Measurements from ENCODE around the genes UGT2B15, UGT2B11, UGT2A2, SULT1E1, ENAM and JCHAIN.

DNA sequence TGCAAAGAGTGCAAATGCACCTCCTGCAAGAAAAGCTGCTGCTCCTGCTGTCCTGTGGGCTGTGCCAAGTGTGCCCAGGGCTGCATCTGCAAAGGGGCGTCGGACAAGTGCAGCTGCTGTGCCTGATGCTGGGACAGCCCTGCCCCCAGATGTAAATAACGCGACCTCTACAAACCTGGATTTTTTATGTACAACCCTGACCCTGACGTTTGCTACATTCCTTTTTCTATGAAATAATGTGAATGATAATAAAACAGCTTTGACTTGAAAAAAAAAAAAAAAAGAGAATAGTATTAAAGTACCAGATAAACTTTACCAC is 26.5 kb upstream of the YTHDC1 start:
- RAMPAGE, total RNA = no peak

DNA sequence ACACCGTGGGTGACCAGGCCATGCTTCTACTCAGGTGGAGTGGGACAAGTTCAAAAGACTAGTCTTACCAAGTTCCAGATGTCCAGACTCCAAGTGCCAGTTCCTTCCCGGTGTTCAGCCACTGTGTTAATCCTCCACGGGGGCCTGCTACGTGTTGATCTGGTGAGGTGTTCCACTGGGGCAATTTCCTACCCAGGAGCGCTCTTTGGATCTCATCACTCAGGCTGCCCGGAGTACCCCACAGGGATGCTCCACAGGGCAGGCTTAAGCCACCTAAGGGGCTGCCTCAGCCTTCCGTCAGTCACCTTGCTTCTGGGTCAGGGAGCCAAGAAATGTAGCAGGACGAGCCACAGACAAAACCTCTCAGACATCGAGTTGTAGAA is 248 bp downstream of the UGT2B17 start:
- RAMPAGE, total RNA = no peak

GRCh38 chr4:68670274-68670753 is at the start of gene UGT2B15:
Gene UGT2B15 (minus strand): TSS chr4:68670652.
- RAMPAGE, total RNA = no peak

- RAMPAGE, total RNA = no peak
These were observed at the start of gene UGT2B11 for GRCh38 chr4:69214465-69214825. Gene UGT2B11 (minus strand): TSS chr4:69214748.

- RAMPAGE, total RNA = no peak
These were observed at the start of gene UGT2A2 for GRCh38 chr4:69639587-69639952. Gene UGT2A2 (minus strand): TSS chr4:69639642.

DNA sequence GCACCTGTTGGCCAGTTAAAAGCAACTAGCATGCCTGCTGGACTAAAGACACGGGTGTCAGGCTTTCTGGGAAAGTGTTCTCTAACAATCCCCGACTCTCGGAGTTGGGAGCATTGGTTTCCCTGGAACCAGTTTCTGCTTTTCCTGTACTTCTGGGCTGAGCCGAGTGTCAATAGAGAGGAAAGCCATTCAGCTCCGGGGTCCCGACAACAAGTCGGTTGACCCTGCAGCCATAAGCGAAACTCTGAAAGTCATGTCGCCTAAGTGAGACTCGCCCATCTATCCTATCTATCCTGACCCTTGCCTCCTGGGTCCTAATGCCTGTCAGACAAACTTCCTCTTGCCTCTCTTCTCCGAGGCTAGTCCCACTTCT is 34.5 kb downstream of the SULT1E1 start:
- RAMPAGE, total RNA = no peak

DNA sequence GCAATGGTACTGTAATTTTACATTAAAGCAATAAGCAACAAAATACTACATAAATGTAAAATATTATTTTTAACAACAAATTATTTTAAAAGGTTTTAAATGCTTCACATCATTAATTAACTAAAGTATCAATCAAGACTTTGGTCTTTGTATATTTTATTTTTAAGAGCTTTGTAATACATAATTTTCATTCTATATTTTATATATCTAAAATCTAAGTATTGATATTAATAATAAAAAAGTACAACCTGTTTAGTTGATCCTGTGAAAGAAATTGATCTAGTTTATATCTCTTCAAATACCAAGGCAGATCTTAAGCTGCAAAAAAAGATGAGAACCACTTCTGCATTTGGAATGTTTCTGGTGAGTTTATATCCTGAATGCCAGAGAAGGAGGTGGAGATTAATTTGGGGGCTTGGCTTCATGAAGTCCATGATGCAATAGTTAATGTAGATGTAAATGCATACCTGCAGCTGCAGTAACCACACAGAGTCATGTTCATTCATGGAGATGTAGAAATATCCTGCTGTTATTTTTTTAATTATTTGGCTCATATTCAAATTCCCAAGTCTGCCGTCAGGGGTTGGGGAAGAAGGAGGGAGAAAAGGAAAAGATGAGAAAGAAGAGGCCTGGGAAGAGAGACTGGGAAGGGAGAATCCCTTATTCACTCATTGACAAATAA is at the start of gene SULT1E1:
Gene SULT1E1 (minus strand): TSS at position 345 of the 682 bp plus-strand sequence.
- RAMPAGE, total RNA = no peak

DNA sequence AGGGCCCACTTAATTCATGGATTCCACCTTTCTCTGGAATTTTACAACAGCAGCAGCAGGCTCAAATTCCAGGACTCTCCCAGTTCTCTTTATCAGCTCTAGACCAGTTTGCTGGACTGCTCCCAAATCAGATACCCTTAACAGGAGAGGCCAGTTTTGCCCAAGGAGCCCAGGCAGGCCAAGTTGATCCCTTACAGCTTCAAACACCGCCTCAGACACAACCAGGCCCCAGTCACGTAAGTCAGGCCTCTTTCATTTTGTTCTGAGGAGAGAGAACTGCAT is 2.3 kb downstream of the ODAM start:
- RAMPAGE, total RNA = no peak

- RAMPAGE, total RNA = no peak
These were observed at the start of gene ENAM for GRCh38 chr4:70628544-70629017. Gene ENAM (plus strand): TSS chr4:70628744.

- RAMPAGE, total RNA = no peak
These were observed at the start of gene JCHAIN for GRCh38 chr4:70666230-70666882. Gene JCHAIN (minus strand): TSS chr4:70666508.

GRCh38 chr4:70833004-70833400 is 6.7 kb downstream of the GRSF1 start:
- RAMPAGE, total RNA = no peak

DNA sequence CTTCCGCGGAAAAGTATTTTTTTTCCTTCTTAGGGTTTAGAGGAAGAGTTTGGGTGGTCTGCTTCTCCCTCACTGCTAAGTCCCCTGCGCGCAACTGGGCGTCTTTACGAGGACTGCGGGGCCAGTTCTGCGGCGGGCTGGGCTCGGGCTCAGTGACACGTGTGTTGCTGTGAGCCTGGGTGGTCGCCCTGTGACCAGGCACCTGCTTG is 438 bp downstream of the SLC4A4 start:
- RAMPAGE, total RNA = no peak

- RAMPAGE, total RNA = no peak
These were observed 48.8 kb downstream of the SLC4A4 start for GRCh38 chr4:71235769-71236266.

DNA sequence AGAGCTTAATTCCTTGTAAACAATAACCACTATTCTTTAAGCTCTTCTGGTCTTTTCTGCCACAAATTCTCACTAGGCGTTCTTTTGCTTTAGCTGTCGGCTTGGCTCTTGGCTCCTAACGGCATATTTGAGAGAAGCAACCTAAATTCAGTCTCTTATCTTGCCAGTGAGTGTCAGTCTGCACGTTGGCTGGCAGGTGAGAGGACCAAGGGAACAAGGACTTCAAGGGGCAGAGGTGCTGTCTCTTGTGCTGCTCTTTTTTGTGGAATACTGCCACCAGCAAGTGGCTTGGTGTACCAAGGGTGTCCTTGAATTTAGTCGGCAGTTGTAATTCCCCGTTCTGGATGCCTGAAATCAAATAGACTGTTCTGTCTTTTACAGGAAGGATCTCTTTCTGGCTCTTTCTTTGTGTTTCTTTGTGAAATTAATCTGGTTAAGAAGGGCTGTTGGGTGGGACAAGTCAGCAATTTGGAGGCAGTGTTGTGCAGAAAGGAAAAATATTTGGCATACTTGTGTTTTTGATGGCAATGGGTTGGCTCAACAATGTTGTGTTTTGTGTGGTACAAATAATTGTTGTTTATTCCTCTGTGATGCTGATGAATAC is 74.0 kb downstream of the SLC4A4 start:
- RAMPAGE, total RNA = no peak

DNA sequence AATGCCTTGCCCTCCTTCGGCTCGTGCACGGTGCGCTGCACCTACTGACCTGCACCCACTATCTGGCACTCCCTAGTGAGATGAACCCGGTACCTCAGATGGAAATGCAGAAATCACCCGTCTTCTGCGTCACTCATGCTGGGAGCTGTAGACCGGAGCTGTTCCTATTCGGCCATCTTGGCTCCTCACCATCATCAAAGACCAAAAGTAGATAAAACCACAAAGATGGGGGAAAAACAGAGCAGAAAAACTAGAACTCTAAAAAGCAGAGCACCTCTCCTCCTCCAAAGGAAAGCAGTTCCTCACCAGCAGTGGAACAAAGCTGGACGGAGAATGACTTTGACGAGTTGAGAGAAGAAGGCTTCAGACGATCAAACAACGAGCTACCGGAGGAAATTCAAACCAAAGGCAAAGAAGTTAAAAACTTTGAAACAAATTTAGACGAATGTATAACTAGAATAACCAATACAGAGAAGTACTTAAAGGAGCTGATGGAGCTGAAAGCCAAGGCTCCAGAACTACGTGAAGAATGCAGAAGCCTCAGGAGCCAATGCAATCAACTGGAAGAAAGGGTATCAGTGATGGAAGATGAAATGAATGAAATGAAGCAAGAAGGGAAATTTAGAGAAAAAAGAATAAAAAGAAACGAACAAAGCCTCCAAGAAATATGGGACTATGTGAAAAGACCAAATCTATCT is 232.7 kb downstream of the SLC4A4 start:
- RAMPAGE, total RNA = no peak

DNA sequence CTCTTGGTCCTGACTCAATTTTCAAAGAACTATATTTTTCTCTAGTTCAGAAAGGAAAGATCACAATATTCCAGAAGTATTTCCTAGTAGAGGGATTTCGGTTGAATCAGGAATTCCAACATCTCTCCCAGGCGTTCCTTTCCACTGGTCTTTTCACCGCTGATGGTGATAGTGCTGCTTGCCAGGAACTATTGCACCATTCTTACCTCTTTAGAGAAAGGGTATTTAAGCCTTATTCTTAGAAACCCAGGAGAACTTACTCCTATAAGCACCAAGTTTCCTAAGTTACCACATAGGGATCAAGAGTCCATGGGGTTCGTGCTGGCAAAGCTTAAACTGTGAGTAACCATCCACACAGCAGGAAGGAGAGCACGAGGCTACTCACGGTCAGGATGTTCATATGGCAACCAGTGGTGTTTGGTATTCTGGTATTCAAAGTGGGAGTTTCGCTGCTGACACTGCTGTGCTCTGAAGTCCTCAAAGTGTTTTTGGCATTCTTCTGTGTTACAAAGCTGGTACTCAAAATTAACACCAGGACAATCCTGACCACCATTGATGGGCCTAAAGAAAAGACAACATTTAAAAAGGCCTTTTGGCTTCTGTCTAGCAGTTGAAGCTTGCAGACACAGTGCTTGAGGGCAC is 257.0 kb downstream of the ADAMTS3 start:
- RAMPAGE, total RNA = no peak

- RAMPAGE, total RNA = no peak
These were observed 46.1 kb upstream of the COX18 start for GRCh38 chr4:73115548-73116140.

DNA sequence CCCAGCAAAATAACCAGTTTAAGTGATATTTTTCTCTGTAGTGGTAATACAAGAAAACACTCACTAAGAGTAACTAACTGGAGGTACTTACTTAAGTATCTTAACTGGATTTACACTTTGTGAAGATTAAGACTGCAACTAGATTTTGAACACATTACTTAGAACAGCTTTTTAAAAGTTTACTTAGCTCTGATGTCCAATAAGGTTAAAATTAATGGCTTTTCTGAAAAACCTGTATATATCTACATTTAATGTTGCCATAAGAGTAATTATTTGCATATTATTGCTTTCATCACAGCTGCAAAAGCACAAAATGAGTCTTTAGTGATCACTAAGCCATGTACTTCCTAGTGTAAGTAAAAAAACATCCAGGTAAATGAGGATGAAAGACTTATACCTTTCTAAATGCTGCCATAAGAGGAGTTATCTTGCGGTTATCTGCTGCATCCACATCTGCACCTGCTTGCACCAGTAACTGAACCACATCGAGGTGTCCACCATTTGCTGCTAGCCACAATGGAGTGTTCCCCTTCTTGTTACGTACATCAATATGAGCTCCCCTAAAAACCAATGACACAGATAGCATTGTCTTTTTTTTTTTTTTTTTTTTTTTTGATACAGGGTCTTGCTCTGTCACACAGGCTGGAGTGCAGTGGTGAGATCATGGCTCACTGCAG is 48.9 kb upstream of the COX18 start:
- RAMPAGE, total RNA = no peak

DNA sequence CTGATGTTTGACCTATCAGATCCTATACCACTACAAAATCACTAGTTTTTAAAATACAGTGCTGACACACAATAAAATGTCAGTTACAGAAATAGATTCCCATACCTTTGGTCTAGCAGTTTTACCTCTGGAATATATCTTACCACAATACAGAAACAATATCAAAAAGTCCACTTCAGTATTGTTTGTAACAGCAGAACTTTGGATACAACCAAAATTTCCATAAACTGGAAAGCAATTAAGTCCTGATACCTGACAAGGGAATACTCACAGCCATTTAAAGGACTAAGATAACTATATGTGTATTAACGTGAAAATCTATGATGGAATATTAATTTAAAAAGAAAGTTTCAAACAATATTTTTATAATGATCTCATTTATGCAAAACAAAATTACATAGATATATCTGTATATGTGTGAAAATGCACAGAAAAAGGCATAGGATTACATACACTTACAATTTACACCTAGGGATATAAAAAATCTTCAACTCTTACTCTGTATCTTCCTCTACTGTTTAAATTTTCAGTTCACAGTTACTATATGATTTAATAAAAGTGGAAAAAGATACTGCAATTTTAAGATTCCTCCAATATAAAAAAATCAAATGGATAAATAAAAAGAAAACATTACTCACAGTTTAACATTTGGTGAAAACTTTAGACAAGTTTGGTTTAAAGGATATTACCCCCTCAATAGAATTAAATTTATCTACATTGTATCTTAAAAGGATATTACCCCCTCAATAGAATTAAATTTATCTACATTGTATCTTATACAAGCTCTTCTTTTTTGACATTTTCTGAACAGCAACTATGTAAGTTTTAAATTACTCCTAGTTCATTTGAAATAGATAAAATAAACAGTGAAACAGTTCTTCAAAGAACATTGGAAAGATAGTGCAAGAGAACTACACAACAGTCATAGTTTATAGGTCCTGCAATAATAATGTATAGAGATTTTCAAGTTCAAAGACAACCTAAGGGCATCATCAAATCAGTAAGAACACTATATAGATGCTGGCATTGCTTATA is 19.1 kb downstream of the ANKRD17 start:
- RAMPAGE, total RNA = no peak

DNA sequence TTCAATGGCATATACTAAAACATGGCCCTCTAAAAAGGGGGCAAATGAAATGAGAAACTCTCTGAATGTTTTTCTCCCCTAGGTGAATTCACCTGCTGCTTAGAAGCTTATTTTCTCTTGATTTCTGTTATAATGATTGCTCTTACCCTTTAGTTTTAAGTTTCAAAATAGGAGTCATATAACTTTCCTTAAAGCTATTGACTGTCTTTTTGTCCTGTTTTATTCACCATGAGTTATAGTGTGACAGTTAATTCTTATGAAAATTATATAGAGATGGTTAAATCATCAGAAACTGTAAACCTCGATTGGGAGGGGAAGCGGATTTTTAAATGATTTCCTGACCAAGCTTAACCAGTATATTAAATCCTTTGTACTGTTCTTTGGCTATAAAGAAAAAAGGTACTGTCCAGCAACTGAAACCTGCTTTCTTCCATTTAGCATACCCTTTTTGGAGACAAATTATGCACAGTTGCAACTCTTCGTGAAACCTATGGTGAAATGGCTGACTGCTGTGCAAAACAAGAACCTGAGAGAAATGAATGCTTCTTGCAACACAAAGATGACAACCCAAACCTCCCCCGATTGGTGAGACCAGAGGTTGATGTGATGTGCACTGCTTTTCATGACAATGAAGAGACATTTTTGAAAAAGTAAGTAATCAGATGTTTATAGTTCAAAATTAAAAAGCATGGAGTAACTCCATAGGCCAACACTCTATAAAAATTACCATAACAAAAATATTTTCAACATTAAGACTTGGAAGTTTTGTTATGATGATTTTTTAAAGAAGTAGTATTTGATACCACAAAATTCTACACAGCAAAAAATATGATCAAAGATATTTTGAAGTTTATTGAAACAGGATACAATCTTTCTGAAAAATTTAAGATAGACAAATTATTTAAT is 4.3 kb downstream of the ALB start:
- RAMPAGE, total RNA = no peak